Prostate gland (tissue), 2 donors: ENCODE data around the gene KCNAB2.

DNA sequence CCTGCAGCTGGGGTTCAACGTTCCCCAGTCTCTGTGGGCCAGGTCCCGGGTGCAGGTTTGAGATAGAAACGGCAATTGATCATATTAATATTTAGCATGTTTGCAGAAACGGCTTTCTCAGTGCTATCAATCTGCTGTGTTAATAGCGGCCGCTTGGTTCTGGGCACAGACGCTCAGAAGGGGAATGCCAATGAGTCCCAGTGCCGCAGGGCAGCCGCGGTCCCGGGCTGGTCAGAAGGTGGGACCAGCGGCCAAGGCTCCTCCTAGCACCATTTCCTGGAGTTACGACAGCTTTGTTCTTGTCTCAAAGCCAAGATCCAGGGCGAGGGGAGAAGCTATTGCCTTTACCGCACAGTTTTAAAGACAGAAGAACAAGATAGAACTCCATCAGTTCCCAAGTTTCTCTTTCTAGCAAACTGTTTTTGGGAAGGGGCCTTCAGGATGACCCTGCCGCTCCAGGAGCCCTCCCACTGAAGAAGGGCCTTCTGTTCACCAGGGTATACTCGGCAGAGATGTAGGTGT, 105.9 kb downstream of the PRDM16 start:
- PRO-cap, result bidirectional peak, plus-strand start at position 307 of the sequence, minus-strand start at position 175 of the sequence
- RAMPAGE, long total RNA, 2 experiments, result no peak in any of the 2 experiments

- PRO-cap, result no peak
- RAMPAGE, long total RNA, 2 experiments, result no peak in any of the 2 experiments
Measured at GRCh38 chr1:3276108-3276451, 178.4 kb upstream of the ARHGEF16 start.

- PRO-cap, result no peak
- RAMPAGE, long total RNA, 2 experiments, result no peak in any of the 2 experiments
Measured at GRCh38 chr1:3291971-3292775, 162.3 kb upstream of the ARHGEF16 start.

DNA sequence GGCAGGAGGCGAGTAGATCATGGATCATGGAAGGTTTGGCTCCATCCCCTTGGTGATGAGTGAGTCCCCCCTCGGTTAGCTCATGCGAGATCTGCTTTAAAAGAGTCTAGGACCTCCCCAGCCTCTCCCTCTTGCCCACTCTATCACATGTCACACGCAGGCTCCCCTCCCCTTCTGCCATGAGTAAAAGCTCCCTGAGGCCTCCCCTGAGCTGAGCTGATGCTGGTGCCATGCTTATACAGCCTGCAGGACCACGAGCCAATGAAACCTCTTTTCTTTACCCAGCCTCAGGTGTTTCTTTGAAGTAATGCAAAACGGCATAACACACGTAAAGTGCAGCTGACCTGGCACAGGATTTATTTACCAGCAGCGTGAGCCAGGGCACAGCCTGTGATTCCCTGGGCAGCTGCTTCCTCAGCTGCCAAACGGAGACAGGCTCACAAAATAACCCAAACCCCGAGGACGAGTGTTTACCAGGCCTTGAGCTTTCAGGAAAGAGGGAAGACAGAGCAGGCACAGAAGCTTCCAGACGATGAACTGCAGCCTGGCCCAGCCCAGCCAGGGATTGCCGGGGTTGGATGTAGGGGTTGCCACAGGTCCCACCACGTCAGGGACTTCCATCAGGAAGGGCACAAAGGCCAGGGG, 120.6 kb upstream of the ARHGEF16 start:
- PRO-cap, result bidirectional peak, plus-strand start at position 516 of the sequence, minus-strand start at position 263 of the sequence
- RAMPAGE, long total RNA, 2 experiments, result no peak in any of the 2 experiments

DNA sequence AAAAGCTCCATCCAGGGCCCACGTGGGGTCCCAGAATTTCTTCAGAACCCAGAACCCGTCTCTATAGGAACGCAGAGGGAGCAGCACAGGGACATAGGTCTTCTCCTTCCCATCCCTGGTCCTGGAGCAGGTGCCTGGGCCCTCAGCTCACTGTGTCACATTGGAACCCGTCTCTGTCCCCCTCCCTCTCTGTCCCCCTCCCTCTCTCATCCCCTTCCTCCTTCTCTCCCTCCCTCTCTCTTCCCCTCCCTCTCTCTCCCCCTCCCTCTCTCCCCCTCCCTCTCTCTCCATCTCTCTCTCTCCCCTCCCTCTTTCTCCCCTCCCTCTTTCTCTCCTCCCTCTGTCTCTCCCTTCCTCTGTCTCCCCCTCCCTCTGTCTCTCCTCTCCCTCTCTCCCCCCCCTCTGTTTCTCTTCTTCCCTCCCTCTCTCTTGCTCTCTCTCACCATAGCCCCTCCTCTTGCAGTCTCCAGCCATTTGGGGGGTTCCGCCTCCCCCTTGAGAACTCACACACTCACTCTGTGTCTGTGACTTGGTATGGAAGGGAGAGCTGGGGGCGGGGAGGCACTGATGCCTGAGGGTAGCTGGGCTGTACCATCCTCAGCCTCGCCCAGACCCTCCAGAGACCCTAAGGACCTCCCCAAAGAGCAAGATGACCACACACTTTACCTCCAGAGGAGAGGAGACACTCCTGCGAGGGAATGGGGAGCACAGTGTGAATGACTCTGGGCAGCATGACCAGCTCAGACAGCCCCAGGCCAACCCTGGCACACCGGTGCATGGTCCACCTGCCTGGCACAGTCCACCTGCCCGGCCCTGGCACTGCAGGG, 102.9 kb upstream of the ARHGEF16 start:
- PRO-cap, result no peak
- RAMPAGE, long total RNA, 2 experiments, result no peak in any of the 2 experiments

GRCh38 chr1:3458148-3458842, 3.8 kb downstream of the ARHGEF16 start:
- PRO-cap, result no peak
- RAMPAGE, long total RNA, 2 experiments, result start-site peak on the plus strand in 1 of 2 experiments, at chr1:3458149-3458742 at its widest, 10 reads per replicate

GRCh38 chr1:3460679-3461359, 6.4 kb downstream of the ARHGEF16 start:
- PRO-cap, result no peak
- RAMPAGE, long total RNA, 2 experiments, result no peak in any of the 2 experiments

- PRO-cap, result unidirectional peak, plus-strand start at chr1:3467368
- RAMPAGE, long total RNA, 2 experiments, result no peak in any of the 2 experiments
Measured at GRCh38 chr1:3466958-3467639, 12.6 kb downstream of the ARHGEF16 start.

DNA sequence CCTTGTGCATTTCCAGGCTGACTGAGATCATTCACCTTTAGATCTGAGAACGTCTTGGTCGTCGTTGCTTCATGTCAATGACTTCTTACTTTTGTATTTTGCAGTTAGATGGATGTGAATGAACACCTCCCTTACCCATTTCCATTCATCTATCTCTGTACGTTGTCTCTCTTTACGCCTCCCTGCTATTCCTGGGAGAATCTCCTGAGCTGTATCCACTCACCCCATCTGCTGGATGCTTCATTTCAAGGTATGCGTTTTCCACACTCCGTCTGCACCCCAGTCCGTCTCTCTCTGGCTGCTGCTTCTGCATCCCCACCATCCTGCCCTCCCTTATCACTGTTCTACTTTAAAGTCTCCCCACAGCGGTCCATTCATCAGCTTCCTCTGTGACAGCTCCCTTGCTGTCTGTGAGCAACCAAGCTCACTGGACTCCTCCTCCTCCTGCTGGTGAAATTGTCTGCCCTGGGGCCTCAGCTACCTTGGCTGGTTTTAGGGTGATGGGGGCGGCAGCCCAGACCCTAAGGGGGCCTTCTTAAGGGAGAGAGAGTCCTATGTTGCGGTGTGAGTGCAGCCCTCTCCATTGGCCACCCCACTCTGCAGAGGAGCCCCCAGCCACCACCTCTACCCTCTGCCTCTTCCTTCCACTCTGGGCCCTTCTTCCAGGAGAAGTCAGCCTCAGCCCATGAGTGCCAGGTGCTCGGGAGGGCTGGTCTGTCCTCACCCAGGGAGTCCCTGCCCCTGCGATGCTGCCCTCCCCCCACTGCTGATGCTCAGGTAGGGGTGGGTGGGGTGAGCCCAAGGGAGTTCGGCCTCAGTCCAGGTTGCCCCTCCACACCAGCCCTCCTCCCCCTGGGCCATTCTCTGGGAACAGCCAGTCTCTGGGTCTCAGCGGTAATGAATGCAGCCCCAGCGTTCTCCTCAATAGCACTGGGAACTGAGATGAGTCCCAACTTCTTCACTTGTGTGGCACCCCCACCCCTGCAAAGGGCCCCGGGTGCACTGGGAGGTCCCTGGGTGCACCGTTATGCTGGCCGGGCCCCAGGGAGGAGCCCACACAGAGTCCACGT, 34.7 kb downstream of the ARHGEF16 start:
- PRO-cap, result no peak
- RAMPAGE, long total RNA, 2 experiments, result no peak in any of the 2 experiments

- PRO-cap, result bidirectional peak, plus-strand start at chr1:3531003, minus-strand start at chr1:3530975; bidirectional peak, plus-strand start at chr1:3531581, minus-strand start at chr1:3531411
- RAMPAGE, long total RNA, 2 experiments, result no peak in any of the 2 experiments
Measured at GRCh38 chr1:3530792-3532028, 76.7 kb downstream of the ARHGEF16 start.

DNA sequence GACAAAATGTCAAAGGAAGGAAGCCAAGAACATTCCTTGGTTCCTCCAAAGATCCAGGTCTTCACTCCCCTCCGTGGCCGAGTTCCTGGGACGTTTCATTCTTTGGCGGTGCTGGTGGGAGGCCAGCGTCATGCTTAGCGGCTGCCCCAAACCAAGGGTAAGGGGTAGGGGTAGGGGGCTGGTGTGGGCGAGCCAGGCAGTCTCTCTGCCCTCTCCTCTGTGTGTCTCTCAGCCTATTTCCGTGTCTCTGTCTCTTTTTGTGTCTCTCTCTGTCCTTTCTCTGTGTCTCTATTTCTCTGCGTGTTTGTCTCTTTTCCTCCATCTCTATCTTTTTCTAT, 49.4 kb downstream of the MEGF6 start:
- PRO-cap, result no peak
- RAMPAGE, long total RNA, 2 experiments, result no peak in any of the 2 experiments

DNA sequence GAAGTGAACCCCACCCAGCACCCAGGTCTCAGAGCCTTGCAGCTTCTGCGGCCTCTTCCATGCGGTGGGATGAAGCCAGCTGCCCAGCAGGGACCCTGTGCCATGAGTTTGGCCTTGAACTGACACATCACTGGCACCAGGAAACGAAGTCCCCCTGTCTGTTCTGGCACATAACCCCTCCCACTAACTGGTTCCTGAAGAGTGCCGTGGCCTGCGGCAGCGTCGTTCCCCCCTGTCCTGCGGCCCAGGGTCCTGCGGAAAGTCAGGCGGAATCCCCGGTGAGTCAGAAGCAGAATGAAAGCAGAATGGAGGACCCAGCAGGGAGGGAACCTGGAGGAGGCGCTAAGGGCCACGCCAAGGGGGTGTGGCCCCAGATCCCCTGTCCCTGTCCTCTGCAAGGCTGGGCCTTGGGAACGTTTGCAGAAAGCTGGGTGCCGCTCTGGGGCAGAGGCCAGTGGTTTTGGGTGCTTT, 36.0 kb downstream of the TP73 start:
- PRO-cap, result unidirectional peak, minus-strand start at position 296 of the sequence
- RAMPAGE, long total RNA, 2 experiments, result no peak in any of the 2 experiments

DNA sequence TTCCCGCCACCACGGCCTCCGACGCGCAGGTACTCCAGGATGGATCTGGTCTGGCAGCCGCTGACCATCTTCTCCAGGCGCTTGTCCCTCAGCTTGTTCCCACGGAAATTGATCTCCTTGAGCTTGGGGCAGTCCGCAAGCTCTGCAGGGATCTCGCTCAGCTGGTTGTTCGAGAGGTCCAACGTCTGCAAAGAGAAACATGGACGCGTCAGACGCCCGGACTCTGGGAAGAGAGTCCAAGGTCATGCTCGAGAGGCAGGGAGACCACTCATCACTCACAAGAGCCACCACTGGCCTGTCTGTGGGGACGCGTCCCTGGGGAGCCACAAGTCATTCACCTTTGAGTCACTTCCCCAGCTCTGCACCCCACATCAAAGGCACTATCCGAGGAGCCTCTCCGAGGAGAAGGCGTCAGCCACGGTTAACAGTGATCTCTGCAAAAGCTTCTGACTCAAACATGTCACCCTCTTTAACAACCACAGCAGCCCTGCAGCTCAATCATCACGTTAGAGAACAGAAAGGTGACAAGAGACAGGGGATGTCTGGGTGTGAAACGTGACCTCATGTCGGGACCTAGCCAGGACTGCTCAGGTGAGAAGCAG, 9.1 kb downstream of the LRRC47 start:
- PRO-cap, result no peak
- RAMPAGE, long total RNA, 2 experiments, result no peak in any of the 2 experiments

- PRO-cap, result no peak
- RAMPAGE, long total RNA, 2 experiments, result no peak in any of the 2 experiments
Measured at GRCh38 chr1:3883336-3884032, 16.6 kb downstream of the C1orf174 start.

- PRO-cap, result no peak
- RAMPAGE, long total RNA, 2 experiments, result no peak in any of the 2 experiments
Measured at GRCh38 chr1:4654889-4655537, 604 bp downstream of the AJAP1 start.

DNA sequence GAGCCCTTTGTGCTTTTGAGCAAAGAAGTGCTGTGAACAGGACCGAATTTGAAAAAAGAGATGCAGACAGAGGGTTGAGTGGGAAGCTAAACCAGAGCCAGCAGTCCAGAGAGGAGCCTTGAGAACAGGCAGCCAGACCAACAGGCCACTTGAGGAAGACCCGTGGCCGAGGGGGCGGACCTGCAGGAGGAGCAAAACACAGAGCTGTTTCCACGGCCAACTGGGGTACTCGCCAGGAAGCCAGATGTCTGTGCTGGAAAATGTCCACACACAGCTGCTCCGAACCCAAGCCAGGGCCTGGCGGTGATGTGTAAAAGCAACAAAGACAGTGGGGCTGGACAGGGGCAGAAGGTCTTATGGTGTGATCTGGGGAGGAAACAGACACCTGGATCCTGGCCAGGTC, 147.1 kb downstream of the AJAP1 start:
- PRO-cap, result no peak
- RAMPAGE, long total RNA, 2 experiments, result no peak in any of the 2 experiments

GRCh38 chr1:5660183-5660382, 332.1 kb downstream of the NPHP4 start:
- PRO-cap, result unidirectional peak, minus-strand start at chr1:5660241
- RAMPAGE, long total RNA, 2 experiments, result no peak in any of the 2 experiments

- PRO-cap, result no peak
- RAMPAGE, long total RNA, 2 experiments, result no peak in any of the 2 experiments
Measured at GRCh38 chr1:5713111-5713936, 278.9 kb downstream of the NPHP4 start.

DNA sequence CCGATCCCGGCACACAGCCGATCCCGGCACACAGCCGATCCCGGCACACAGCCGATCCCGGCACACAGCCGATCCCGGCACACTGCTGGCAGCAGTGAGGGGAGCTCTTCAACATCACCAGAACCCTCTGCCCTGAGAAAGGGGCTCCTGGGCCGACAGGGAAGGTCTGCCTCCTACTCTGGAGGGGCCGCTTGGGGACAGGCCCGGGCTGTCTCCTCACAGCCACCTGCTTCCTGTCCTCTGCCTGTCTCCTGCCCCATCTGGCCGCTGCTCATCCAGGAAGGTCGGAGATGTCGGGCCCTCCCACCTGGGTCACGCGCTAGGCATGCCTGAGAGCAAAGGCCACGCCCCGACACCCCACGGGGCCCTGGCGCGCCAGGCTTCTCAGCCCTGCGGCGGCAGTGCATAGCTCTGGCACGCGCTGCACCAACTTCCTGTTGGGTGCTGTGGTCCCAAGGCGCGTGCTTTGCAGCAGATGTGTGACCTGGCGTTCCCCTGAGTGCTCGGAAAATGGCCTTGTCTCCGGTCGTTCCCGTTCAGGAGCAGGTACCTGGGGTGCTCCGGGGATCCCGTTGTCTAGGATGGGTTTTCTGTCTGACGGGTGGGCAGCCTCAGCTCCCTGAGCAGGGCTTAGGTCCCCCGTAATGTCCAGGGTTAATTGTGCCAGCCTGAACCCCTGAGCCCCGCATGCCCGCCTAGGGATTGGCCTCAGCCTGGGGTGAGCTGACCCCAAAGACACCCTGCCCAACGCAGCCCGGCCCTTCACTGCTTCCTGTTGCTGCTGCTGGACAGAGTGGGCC, 19.6 kb upstream of the KCNAB2 start:
- PRO-cap, result bidirectional peak, plus-strand start at position 437 of the sequence, minus-strand start at position 262 of the sequence
- RAMPAGE, long total RNA, 2 experiments, result start-site peak on the plus strand in 1 of 2 experiments, centred at position 417 of the sequence, 5 reads per replicate

DNA sequence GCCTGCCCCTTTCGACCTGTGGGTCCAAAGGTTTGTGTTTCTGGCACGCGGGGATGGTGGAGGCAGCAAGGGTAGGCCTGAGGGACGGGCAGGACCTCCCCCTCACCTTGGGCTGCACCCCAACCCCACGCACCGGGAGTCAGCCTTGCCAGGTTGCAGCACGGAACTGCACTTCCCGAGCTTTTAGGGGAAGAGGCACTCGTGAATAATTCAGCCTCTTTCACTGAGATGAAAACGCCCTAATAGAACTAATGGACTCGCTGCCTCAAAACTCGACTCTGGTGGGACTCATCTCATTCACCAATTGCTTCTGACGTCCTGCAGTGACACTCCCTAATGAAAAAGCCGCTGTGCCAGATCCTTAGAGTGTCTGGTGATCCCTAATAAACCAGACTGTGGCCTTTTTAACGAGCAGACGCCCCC, at the start of gene KCNAB2:
KCNAB2 (plus strand) TSS at position 138 of the 423 bp plus-strand sequence.
- PRO-cap, result no peak
- RAMPAGE, long total RNA, 2 experiments, result no peak in any of the 2 experiments